ENCODE results near the gene RPL38.

DNA sequence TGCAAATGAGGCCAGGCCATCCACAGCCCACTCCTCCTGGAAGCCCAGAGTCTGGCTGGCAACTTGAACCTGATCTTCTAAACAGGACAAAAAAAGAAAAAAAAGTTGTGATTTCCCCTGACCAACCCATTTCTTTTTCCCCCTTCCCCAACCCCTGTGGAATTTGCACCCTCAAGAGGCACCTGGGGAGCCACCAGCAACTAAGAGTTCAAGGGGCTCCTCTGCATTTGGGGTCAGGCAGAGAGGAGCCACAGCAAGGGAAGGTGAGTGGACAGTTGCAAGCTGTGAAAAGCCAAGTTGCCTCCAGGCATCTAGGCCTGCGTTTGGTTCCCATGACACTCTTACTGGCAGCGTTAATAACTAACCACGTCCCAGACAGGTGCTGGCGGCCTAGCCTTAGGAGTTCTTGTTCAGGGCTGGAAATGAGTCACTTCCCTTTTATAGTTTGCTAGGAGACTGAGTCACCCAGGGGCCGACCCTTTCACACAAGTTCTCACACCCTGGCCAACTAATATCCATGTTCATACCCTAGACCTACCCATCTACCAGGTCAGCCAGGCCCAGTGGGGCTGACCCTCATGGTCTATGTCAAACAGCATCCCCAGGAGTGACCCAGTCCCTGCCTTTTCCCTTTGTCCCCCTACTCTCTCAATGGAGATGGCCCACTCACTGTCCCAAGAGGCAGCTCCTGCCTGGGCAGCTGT lies 300.3 kb downstream of the SOX9 start:
- PRO-cap, result no peak

DNA sequence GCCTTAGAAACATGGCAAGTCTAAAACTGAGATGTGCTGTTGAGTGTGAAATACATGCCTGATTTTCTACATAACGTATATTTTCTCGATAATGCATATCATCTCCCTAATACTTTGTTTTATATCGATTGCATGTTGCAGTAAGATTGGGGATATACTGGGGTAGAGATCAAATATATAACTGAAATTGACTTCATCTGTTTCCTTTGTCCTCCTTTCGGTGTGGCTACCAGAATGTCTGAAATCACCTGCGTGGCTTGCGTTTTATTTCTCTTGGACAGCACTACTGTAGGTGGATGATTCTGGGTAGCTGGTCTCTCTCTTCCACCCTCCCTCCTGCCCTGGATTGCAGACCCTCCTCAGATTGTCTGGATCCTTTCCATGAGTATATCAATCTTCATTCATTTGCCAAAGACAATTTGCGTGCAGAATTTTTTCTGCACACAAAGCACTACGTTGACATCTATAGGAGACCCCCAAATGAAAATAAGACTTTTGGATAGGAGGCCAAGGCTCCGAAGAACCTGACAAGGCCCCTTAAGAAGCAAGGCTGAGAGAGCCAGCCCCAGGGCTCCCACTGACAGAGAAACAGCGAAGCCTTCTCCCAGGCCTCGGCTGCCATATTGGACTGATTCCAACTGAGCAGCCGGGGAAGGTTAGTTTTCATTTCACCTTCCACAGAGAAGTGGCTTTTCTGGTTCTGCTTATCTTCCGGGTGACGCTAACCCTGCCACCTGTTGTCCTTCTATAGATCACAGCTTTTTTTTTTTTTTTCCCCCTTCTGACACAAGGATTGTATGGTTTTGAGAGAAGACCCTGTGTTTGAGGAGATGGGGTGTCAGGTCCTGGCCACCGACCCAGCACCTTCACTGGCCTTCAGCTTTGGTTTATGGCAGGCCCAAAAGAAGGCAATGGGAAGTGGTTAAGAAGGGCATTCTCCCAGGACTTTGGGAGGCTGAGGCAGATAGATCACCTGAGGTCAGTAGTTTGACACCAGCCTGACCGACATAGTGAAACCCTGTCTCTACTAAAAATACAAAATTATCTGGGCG lies 356.6 kb downstream of the SOX9 start:
- PRO-cap, result no peak

DNA sequence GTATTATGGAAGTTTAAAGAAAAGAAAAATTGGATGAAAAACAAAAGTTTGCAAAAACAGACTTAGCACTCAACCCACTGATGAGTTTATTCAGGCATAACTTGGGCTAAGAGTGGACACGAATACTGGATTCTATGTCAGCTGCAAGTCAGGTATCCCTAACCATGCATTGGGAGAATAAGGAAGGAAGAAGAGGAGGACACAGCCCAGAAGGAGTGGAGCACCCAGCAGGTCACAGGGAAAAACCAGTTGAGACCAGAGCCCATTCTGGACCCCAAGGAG lies 457.4 kb downstream of the SOX9 start:
- PRO-cap, result no peak

GRCh38 chr17:72592148-72593062 lies 471.6 kb downstream of the SOX9 start:
- PRO-cap, result bidirectional peak, plus-strand start at chr17:72592659, minus-strand start at chr17:72592627; unidirectional peak, minus-strand start at chr17:72592804

GRCh38 chr17:72812837-72813345 lies 279.6 kb downstream of the SLC39A11 start:
- PRO-cap, result no peak

- PRO-cap, result no peak
Observed at GRCh38 chr17:72915354-72915851, 177.1 kb downstream of the SLC39A11 start.

GRCh38 chr17:73000189-73000855 lies 92.2 kb downstream of the SLC39A11 start:
- PRO-cap, result no peak

DNA sequence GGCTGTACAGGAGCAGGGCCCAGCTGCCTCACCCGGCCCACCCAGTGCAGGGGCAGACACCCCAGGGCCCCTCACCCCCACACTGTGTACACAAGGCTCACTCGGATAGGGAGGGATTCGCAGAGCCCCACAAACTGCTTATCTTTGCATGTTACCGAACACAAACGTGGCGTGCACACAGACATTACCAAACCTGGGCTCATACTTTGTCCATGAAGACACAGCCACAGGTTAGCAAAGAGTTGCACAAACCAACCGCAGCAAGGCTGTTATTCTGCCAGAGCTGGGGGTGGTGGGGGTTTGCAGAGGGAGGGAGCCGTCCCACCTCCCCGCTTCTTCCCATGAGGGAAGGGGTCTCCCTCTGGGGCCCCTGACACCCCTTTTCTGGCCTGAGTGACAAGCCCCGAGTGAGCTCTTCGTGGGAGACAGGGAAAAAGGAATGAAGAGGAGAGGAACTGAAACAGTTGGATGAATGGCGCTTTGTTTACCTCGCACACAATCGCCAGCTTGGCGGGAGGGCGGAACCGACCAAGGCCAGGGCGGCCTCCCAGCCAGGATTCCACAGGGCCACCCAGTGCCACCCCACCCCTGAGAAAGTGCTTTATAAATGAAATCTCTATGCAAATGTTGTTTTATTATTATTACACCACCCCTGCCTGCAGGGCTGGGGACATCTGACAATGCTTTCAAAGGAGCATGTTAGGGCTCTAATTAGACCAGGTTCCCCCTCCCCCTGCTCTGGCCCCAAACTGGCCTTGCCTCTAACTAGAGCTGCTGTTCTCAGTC lies 487 bp upstream of the CPSF4L start:
- PRO-cap, result no peak

DNA sequence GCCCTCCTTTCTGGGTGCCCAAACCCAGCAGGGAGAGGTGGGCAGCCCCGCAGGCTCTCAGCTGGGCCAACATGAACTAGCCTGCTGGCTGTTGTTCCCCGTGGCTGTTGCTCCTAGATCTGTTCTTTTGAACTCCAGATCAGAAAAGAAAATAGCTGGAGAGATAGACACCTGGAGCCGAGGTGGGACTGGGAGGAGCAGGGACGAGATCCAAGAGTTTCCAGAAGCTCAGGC lies 1.0 kb upstream of the CPSF4L start:
- PRO-cap, result no peak

- PRO-cap, result no peak
Observed at GRCh38 chr17:73283608-73284764, 22.3 kb upstream of the CPSF4L start.

- PRO-cap, result no peak
Observed at GRCh38 chr17:73336804-73337426, 25.1 kb upstream of the CDC42EP4 start.

DNA sequence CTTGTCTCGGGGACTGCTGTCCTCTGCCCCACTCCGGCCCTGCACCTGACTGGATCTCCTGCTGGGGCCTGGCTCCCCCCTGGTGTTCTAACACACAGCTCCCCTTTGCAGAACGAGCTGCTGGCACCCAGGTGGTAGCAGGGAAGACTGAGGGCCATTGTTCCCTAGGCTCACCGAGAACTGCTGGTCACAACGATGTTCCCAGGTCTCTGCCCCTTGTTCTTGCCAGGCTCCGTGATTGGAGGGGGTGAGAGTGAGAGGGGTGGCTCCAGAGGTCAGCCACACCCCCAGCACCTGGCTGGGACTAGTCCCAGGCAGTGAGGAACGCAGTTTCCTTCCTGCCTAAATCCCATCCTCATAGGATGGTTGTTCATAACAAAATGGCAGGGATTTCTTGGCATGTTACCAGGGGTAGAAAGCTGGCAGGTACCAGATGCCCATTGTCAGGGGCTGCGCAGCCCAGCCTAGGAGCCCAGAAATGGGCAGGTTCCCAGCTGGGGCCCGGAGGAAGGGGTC lies 52.1 kb upstream of the CDC42EP4 start:
- PRO-cap, result no peak

DNA sequence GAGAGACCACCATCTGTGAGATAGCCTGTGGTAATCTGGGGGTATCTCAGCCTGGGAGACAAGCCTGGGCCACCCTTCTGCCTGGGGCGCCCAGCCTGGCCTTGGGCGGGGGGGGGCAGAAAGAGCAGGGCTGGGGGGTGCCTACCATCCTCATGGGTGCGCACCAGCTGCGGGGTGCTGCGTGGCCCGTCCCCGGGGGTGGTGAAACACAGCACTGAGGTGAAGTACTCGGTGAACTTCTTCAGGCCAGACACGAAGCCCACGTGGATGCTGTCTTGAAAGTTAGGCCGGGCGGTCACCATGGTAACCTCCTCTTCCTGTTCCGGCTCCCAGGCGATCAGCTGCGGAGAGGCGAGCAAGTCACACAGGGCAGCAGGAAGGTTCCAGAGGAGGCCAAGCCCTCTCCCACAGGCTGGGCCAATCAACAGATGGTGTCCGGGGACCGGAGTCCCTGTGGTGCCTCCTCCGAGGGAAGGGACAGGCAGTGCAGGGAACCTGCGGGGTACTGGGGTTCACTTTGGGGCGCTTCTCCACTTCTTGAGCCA lies 90.1 kb upstream of the CDC42EP4 start:
- PRO-cap, result bidirectional peak, plus-strand start at position 363 of the sequence, minus-strand start at position 230 of the sequence

DNA sequence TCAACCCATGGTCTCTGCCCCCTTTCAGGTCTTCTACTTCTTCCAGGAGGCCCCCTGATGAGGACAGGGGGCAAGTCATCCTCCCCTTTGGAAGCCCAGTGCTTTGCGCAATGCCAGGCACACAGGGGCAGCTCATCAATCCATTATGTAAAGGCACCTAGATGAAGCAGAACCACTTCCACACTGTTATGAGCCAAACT lies 90.2 kb downstream of the SDK2 start:
- PRO-cap, result no peak

- PRO-cap, result no peak
Observed at GRCh38 chr17:74042651-74043313, 160.7 kb upstream of the RPL38 start.

GRCh38 chr17:74124968-74125574 lies 78.4 kb upstream of the RPL38 start:
- PRO-cap, result no peak

DNA sequence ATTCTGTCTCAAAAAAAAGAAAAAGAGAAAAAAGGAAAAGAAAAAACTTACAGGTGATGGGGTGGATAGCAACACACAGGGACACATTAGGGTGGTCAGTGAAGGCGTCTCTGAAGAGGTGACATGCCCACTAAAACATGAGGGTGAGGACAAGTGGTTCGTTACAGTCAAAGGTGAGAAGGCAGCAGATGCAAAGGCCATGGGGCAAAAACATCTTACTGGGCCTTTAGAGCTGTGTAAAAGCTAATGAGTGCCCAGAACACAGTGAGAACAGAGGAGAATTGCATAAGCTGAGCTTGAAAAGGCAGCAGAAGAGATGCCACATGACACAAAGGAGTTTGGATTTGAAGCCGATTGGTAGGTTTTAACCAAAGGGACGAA lies 48.5 kb upstream of the RPL38 start:
- PRO-cap, result no peak

DNA sequence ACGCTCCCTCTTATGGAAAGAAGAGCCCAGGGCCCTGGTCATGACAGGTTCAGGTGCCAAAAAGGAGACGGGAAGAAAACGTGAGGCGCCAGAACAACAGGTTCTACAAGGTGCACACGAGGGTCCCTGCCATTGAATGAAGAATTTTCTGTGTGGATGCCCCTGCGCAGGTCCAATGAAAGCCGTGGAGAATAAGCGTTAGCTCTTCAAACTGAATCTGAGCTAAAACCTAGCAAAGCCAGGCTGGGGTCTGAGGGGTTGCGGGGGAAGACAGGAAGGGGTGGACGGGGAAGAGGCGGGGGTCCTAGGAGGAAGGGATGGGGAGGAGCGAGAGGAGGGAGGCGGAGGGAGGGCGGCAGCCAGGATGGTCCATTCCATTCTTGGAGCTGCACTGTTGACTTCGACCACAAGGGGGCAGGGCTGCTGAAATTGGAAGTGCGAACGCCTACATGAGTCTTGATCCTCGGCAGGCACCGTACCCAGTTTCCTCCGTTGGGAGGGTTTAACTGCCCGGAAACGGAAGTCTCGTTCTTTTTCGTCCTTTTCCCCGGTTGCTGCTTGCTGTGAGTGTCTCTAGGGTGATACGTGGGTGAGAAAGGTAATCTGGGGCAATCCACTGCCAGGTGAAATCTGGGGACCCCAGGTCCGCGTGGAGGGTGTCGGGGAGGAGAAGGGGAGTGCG lies at the start of gene RPL38:
RPL38 (plus strand) TSS at position 531 of the 682 bp plus-strand sequence.
- PRO-cap, result unidirectional peak, plus-strand start at position 531 of the sequence

GRCh38 chr17:74243298-74243863 lies 30.0 kb downstream of the TTYH2 start:
- PRO-cap, result no peak

- PRO-cap, result no peak
Observed at GRCh38 chr17:74380078-74380453, 12.8 kb downstream of the GPR142 start.

All from endothelial cell (in vitro differentiated cells).